Temporal lobe (tissue), 2 donors: ENCODE results near the genes ADCK1 and GTF2A1.

GRCh38 chr14:76926428-76927071 lies 100.3 kb downstream of the LRRC74A start:
- RAMPAGE, long total RNA: no peak

DNA sequence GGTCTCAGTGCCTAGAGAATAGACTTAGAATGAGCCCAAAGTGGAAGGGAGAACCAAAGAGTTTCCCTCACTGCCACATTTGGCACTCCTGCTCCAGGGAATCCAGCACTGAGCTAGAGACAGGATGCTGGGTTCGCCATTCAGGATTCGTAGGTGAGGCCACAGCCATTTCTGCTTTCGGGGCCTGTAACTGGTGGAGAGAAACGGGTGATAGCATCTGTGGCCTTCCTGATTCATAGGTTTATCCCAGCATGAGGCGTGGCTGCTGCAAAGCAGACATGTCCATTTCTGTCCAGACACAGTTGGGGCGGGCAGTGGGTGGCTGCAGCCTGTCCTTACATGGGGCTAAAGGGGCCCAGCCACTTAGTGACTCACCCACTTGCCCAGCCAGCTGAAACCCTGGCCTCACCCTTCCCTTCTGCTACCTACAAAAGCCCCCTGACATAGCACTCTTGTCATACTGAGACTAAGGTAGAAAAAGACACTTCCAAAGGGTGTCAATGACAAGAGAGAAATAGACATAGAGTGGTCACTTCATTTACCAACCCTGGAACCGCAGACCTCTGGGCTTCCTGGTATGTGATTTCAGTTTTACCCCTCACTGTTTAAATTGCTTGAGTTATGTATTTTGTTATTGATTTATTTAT lies 69.2 kb downstream of the IRF2BPL start:
- RAMPAGE, long total RNA: no peak

- RAMPAGE, long total RNA: no peak
Measured at GRCh38 chr14:76976127-76976815, 52.2 kb downstream of the IRF2BPL start.

- RAMPAGE, long total RNA: no peak
Measured at GRCh38 chr14:77032308-77032500, 3.7 kb upstream of the IRF2BPL start.

DNA sequence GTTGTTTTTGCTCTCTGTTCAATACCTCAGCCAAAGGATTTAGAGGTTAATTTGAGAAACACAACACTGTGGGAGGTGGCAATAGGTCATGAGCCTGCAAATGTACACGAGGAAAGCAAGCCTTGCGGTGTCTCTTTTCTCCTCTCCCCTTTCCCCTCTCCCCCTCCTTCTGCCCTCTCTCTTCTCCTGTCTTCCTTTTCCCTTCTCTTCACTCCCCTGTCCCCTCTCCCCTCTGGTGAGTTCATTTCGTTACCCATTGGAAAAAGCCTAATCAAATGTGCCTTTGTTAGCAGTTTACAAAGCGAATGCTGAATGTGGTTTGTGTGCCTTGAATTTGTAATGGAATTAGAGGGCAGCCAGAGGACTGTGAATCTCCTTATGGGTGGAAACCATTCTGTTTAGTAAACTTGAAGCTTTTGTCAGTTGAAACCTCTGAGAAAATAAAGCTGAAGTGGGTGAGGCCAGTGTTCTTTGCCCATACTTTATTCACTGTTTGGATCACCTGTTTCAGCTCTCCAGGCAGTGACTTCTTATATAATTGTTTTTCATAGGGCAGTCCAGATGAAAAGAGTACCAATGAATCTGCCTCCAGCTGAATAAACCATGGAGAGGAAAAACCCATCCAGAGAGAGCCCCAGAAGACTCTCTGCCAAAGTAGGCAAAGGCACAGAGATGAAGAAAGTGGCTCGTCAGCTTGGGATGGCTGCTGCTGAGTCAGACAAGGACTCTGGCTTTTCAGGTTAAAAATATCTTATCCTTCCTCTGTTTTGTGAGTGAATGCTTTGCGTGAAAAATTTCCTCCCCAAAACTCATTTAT lies 7.3 kb downstream of the CIPC start:
- RAMPAGE, long total RNA: no peak

DNA sequence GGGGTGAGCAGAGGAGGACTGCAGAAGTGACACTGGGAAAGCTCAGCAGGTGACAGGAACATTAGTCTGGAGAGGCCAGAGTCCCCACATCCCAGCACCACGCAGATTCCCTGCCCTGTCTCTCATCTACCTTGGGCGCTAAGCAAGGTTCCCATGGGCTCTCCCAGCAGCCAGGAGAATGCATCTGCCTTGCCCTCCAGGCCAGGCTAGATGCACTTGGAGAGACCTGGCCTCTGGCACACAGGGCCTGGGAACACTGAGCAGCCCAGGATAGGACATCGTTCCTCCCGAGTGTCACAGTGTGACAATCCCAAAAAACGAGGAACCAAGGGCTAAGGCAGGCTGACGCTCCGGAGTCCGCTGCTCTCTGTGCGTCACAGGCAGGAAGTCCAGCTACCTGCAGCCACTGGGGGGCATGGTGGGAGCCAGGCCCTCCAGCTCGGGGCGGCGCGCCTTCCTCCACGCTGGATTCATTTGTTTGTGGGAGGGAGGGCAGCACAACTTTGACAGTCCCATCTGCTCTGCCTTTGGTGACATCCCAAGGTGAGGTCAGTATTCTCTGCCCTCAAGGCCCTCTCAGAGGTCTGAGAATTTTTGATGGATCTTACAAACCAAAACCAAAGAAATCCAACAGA lies 5.4 kb upstream of the NGB start:
- RAMPAGE, long total RNA: no peak

GRCh38 chr14:77303573-77304169 lies 17.0 kb downstream of the POMT2 start:
- RAMPAGE, long total RNA: no peak

GRCh38 chr14:77687655-77688178 lies 20.1 kb downstream of the ALKBH1 start:
- RAMPAGE, long total RNA: no peak

- RAMPAGE, long total RNA: no peak
Measured at GRCh38 chr14:77799787-77800836, at the start of gene ADCK1. ADCK1 (plus strand) TSS chr14:77800109.

- RAMPAGE, long total RNA: no peak
Measured at GRCh38 chr14:77980579-77981346, 180.9 kb downstream of the ADCK1 start.

GRCh38 chr14:78013395-78013884 lies 156.7 kb upstream of the NRXN3 start:
- RAMPAGE, long total RNA: no peak

GRCh38 chr14:78100449-78100886 lies 69.7 kb upstream of the NRXN3 start:
- RAMPAGE, long total RNA: no peak

DNA sequence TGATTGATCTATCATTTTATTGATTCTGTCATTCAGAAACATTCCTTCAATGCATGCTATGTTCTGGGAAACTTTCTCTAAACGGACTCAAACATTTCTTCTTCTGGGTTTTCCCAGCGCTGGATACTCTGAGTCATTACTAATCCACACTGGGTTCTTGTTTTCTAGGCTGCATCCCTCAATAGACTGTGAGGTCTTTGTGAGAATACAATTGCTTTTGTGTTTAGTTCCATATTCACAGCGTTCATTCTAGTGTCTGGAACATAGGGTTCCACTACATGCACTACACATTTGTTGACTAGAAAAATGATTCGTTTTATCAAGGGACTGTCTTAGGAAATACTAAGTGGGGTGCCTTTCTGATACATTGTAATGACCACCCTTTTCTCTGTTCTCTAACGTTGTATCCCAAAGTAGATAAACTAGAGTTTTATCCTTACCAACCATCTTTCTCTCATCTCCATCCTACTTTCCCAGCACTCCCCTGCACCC lies 878.7 kb downstream of the DIO2 start:
- RAMPAGE, long total RNA: no peak

- RAMPAGE, long total RNA: no peak
Measured at GRCh38 chr14:80831027-80831510, 110.5 kb downstream of the CEP128 start.

- RAMPAGE, long total RNA: no peak
Measured at GRCh38 chr14:80956832-80957696, 1.6 kb downstream of the TSHR start.

DNA sequence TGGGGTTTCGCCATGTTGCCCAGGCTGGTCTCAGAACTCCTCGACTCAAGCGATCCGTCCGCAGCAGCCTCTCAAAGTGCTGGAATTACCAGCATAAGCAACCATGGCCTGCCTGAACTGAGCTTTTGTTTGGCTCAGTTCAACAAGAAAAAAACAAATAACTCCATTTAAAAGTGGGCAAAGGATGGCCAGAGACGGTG lies 62.0 kb downstream of the GTF2A1 start:
- RAMPAGE, long total RNA: no peak

DNA sequence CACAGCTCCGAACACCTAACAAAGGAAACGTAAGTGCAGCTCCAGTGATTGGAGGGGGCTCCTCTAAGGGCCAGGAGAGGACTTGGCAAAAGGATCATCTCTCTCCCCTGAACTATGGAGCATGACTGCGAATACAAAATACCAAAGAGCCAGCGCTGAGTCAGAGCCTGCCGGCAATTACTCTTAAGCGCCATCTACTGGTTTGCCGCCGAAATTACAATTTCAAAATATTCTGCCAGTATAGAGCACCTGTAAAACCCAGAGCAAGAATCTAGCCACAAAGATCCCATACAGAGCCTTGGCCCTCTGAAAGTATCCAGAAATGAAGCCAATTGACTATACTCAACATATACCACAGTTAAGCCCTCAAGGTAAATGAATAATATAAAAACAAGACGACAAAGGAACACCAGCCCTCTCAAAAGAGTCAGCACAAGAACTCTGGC lies 50.2 kb downstream of the GTF2A1 start:
- RAMPAGE, long total RNA: no peak

GRCh38 chr14:81219729-81219993 lies 1.1 kb downstream of the GTF2A1 start:
- RAMPAGE, long total RNA: no peak

- RAMPAGE, long total RNA: start-site peak on the minus strand at chr14:81220877-81220952, 103 and 30 reads in 2 replicates
Measured at GRCh38 chr14:81219994-81221011, at the start of gene GTF2A1. GTF2A1 (minus strand) TSS chr14:81220959.

DNA sequence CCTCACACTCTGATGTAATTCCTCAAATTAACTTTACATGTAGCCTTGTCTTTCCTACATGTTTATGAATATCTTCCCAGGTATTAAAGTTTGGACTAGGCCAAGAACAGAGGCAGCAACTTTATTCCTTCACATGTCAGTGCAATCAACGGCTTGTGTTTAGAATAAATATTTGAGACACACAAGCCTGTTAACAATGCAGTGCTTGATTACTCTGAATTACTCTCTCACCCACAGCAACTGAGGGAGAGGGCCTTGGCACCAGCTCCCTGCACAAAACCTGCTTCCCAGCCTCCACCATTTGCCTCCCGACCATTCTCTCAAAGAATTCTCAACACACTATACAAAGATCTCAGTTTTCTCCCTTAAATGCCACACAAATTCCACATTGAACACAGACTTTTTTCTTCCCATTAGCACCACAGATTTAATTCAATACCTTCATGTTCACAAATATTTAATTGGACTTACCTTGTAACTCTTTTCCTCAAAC lies 77.0 kb downstream of the STON2 start:
- RAMPAGE, long total RNA: no peak